Mesenchymal stem cell of adipose (primary cell): ENCODE measurements around a stretch of chr14.

- CAGE, long polyA plus RNA, result no peak
Measured at GRCh38 chr14:106851285-106851843, 1325.0 kb downstream of the TMEM121 start.